ENCODE measurements around the genes NMT2 and RSU1.

DNA sequence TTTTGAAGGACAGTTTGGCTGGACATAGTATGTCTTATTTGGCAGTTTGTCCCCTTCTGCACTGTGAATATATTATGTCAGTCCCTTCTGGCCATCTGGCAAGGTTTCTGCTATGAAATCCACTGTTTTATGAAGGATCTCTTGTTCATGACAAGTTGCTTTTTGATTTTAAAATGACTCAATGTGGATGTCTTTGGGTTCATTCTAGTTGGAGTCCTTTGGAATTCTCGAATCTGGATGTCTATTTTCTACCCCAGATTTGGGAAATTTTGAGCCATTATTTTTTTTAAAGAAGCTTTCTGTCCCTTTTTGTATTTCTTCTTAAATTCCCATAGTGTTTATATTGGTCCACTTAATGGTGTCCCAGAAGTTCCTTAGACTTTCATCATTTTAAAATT lies 21.6 kb upstream of the MCM10 start:
- PRO-cap, result unidirectional peak, minus-strand start at position 230 of the sequence

- PRO-cap, result no peak
Observed at GRCh38 chr10:13340555-13340988, 7.5 kb downstream of the SEPHS1 start.

GRCh38 chr10:13382593-13383956 lies 35.0 kb upstream of the SEPHS1 start:
- PRO-cap, result unidirectional peak, plus-strand start at chr10:13382765; bidirectional peak, plus-strand start at chr10:13382954, minus-strand start at chr10:13383001; bidirectional peak, plus-strand start at chr10:13383698, minus-strand start at chr10:13383461

GRCh38 chr10:13499703-13500454 lies 28.9 kb downstream of the BEND7 start:
- PRO-cap, result no peak

- PRO-cap, result no peak
Observed at GRCh38 chr10:13513292-13513556, 15.6 kb downstream of the BEND7 start.

DNA sequence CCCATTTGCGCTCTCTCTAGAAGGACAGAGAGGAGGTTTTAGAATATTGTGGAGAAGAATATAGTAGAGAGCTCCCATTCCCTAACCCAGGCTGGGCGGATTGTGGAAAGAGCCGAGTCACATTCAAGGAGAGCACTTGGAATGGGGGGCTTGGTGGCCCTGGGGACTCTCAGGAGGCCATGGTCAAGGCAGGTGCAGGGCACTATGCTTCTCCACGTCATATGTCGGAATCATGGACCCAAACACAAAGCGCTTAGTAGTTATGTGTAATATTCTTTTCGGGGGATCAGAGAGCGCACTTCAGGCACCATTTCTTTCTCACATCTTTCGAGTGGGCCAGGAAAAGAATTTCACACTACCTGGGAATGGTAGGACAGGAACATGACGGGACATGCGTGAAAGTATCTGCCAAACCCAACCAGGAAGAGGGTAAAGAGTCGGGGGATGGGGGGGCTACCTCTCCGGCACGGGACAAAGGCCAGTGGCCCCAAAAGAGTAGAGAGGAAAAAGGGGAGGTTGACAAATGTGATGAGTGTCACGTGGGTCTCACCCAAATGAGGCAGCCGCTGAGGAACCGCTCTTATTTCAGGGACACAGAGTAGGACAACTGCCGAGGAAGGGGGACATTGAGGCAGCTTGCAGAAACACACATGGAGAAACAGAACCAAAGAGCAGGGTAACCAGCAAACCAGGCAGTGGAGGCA lies 769 bp upstream of the BEND7 start:
- PRO-cap, result bidirectional peak, plus-strand start at position 84 of the sequence, minus-strand start outside the sequence

- PRO-cap, result no peak
Observed at GRCh38 chr10:13892228-13892576, 305.4 kb downstream of the PRPF18 start.

GRCh38 chr10:14074566-14074859 lies 256.2 kb downstream of the FRMD4A start:
- PRO-cap, result no peak

GRCh38 chr10:14184579-14185414 lies 145.9 kb downstream of the FRMD4A start:
- PRO-cap, result unidirectional peak, minus-strand start at chr10:14184883

DNA sequence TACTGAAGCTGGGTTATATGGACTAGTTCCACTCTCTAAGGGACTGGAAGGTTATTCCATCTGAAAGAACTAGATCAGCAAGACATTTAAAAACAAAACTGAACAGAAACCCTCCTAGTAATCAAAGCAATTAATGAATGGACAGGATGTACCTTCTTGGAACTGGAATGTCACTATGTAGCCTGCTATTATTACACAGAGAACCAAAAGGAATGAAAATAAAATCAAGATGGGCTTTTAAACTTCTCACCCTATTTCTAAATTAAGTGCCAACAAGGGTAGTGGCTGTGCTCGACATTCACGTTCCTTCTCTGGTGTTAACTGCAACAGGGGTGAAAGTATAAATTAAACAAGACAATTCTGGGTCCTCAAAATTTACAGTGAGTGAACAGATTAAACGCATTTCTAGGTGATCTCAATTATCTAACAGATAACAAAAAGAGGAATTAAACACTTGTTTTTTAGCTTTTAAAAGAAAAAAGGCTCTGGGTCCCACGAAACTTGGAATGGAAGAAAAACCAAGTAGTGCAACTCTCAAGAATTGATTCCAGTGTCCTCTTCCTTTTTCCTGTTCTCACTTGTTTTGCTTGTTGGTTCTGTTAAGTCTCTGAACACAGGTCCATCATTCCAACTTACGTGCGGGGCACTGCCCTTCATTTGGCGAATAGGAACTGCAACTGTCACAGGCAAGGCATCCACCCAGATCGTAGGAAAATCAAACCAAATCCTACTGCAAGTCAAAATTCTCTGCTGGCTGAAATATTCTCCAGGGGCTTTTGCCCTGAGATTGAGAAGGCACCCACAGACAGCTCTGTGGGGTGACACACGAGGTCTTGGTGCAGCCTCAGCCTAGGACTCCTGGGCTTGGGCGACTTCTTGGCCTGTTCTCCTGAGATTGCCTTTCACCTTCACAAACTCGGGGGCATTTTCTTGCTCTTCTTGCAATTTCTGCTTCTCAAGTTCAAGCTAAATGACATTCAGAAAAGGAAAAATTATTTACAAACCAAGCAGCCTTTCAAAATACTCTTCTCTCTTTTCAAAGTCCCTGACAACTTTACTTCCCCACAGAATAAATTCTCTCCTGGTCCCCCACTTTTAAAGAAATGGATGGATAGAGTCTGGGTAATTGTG lies 190.0 kb upstream of the FRMD4A start:
- PRO-cap, result no peak

DNA sequence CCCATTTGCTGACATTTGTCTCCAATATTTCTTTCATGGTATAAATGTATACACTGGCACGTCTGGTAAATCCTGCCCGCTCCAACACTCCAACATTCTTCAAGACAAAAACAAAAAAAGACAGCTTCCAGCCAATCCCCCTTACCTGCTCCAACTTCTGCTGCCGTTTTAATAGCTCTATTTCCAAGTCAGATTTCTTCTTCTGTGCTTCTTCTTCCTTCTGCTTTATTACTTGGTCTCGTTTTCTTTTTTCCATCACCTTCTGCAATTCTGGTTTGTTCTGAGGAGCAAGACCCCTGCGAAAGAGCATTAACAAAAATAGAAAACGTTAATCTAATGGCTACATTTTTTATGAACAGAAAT lies 191.0 kb upstream of the FRMD4A start:
- PRO-cap, result no peak

- PRO-cap, result no peak
Observed at GRCh38 chr10:14564029-14564810, 210.5 kb downstream of the FAM107B start.

- PRO-cap, result no peak
Observed at GRCh38 chr10:14583208-14583995, 191.3 kb downstream of the FAM107B start.

GRCh38 chr10:14653365-14654184 lies 121.1 kb downstream of the FAM107B start:
- PRO-cap, result no peak

DNA sequence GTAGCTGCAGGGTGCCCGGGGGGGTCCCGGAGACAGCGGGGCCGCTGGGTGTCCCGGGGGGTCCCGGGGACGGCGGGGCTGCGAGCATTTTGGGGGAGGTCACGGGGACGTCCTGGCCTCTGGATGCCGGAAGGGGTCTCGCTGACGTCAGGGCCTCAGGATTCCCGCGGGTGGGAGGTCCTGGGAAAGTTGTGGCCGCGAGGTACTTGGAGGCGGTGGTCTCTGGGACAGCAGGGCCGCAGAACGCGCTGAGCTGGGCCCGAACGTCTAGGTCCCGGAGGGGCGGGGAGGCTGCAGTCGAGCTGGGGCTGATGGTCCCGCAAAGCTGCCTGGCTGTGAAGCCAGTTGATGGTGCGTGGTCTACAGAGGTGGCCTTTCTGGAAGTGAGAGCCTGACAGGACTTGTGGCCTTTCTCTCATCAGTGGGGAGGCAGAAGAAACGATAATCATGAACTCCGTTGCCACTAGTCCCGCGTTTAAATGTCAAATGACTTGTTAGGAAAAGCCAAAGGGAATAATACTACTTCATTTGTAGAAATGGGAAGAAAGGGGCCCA lies 714 bp downstream of the HSPA14 start:
- PRO-cap, result no peak

- PRO-cap, result bidirectional peak, plus-strand start at chr10:15168532, minus-strand start at chr10:15168624; bidirectional peak, plus-strand start at chr10:15169131, minus-strand start at chr10:15168855; unidirectional peak, plus-strand start at chr10:15169182
Observed at GRCh38 chr10:15168111-15169457, at the start of gene NMT2. Gene NMT2 (minus strand): TSS chr10:15168693.

GRCh38 chr10:16247874-16248123 lies 189.0 kb upstream of the PTER start:
- PRO-cap, result no peak

DNA sequence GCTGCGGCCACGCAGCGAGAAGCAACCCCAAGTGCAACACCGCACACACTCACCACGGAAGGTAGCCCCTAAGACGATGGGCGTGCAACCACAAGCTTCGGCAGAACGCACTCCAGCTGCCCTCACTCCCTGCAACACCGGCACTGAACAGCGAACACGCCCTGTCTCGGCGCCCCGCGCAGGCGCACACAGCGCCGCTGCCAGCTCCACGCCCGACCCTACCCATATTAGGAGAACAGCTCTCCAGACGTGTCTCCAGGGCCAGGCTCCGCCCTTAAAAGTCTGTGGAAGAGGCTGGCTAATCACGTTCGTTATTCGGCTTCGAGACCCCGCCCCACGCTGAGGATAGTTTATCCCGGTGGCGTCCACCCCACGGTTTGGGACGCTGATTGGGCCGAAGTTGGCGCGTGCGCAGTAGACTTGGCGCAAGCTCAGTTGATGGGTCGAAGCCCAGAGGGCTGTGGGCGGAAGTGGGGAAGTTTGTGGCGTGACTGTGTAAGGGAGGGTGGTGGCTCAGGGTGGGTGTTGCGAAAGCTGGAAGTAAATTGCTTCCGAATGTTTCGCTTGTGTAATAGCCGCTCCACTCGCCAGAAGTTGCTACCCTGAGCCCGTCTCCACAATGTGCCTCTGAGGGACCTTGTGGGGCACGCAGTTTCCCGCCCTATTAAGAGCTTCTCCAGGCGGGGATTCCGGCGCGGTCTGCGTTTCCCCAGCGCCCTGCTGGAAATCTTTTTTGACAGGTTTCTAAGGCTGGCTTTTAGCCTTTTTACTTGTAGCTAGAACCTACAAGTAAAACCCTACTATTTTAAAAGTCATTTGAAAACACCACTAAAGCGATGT lies at the start of gene RSU1:
RSU1 (minus strand) TSS at position 163 of the 840 bp plus-strand sequence.
- PRO-cap, result bidirectional peak, plus-strand start at position 453 of the sequence, minus-strand start at position 145 of the sequence; unidirectional peak, plus-strand start at position 667 of the sequence

DNA sequence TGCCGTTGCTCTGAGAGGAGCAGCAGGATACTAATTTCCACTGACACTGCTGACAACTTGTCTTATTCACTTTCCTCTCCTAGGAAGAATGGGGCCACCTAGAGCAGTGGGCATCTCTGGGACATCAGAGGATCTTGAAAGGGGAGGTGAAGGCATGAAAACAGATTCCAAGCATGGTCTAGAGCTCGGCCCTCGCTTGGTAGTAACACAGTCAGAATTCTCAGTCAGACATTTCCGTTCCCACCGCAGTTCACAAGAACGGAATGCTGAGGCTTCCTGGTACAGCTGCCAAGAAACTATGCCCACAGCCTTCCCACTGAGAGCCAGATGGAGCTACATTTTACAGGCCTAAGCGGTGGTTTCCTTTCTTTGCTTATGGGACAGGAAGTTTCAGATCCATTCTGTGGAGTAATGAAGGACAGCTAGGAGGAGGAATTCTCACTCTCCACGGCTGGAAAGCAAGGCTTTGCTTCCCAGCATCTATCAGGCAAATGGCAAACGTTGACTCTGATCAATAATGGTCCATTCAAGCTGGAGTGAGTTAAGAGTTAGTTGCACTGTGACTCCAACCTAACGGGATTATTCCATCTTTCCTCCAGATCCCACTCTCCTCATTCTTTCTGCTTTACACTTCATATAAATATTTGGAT lies 15.5 kb upstream of the RSU1 start:
- PRO-cap, result bidirectional peak, plus-strand start at position 399 of the sequence, minus-strand start at position 222 of the sequence

DNA sequence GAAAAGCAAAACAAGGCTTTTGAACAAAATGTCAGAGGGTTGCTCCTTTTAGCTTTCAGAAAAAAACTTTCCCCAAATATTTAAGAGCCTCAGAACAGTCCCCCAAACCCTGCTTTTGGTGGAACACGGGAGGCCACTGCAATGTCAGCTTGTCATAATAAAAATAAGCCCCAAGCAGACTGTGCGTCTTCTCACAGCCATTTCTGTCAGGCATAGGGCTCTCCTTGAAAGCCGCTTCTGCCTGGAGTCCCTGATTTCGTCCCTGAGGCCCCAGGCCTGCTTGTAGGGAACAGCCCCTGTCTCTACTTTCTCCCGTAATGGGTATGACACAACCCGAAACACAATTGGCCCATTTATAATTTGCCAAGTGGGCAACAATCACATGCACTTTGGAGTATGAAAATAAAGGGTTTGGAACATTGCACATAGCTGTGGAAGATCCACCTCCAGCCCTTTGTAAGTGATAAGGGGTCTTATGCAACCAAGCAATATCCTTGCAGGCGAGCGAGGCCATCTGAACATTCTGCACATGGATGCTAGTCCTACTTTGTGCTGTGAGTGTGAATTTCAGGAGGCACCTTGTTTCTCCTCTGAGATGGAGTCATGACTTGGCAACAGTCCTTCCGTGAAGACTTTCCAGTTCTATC lies 141.7 kb downstream of the CUBN start:
- PRO-cap, result no peak

Measured in left lung (tissue), 1 donor.